Lower leg skin (tissue), 2 donors: ENCODE data around the genes CEP44, GLRA3 and VEGFC.

- PRO-cap, result no peak
- RAMPAGE, long total RNA, 2 experiments, result no peak in any of the 2 experiments
Measured at GRCh38 chr4:169791494-169792209, 33.9 kb upstream of the HPF1 start.

GRCh38 chr4:171044065-171044421 is 769.2 kb upstream of the GALNTL6 start:
- PRO-cap, result no peak
- RAMPAGE, long total RNA, 2 experiments, result no peak in any of the 2 experiments

GRCh38 chr4:173058362-173058650 is 110.3 kb upstream of the GALNT7 start:
- PRO-cap, result no peak
- RAMPAGE, long total RNA, 2 experiments, result no peak in any of the 2 experiments

DNA sequence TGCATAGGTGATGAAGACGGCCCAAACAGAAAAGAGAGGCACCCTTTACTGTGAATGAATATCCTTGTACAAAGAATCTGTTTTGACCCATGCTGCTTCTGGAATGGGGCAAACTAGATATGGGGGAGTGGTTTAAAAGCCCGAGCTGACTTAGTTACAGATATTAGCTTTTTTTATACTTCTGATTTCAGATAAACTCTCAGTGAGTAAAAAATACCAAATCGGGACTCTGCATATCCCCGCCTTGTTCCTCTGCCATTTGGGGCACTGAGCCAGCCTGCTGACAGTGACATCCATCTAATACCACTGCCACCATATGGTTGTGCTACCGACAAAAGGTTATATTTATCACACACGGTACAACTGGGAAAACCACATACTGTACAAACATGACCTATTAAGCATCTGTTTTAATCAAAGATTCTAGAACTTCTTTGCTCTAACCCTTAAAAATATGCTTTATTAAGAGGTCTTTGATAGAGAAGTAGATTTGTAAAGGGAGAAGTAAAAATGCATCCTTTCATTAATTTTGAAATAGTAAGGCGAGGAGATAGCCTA is 78.7 kb downstream of the GALNT7 start:
- PRO-cap, result no peak
- RAMPAGE, long total RNA, 2 experiments, result no peak in any of the 2 experiments

DNA sequence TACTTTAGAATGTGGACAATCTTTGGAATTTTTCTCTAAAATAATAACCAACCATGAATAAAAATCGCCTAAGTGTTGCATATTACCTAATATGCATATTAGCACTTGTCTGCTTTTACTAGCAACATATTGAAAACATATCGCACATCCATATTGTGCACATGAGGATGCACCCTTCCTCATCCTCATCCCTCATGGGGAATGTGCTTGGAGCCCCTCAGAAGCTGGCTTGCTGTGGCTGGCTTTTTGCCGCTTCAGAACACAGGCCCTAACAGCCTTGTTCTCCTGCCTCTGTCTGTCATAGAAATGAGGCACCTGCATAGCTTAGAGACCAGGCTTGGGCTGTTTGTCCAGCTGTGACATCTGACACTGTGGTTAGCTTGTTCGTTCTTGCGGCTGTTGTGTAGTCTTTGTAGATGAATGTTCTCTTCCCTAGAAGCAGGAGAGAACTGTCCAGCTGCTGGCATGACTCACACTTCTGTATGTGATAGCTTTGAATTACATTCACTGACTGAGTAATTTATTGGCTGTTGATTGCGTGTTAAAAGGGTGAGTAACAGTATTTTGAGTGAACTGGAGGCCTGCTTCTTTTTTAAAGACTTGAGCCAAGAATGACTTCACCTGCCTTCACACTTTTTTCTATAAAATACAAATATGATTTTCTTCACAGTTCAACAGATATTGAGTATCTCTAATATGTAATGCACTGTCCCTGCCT is 81.9 kb downstream of the HMGB2 start:
- PRO-cap, result no peak
- RAMPAGE, long total RNA, 2 experiments, result no peak in any of the 2 experiments

DNA sequence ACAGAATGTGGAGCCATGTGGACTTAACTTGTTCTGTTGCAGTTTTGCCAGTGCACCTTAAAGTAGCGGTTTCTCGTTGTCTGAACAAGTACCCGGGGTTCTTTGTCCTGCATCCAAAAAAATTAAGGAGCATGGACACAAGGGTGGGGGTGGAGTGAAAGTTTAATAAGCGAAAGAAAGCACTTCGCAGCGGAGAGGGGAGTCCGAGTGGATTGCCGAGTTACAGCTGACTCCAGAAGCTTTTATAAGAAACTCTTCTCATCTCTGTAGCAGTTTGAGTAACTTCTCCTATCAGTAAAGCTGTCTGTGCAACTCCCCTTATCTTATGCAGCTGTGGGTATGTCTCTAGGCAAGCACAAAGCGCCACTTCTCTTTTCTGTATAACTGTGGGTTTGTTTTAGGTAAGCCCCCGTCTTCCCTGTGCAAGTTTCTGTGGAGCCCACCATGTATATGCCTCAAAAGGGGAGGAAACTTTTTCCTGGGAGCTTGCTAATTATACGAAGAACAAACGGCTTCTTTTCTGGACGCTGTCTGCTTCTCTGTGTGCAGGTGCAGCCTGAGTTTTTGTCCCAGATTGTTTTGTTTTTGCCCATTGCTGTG is 52.2 kb downstream of the HMGB2 start:
- PRO-cap, result no peak
- RAMPAGE, long total RNA, 2 experiments, result no peak in any of the 2 experiments

DNA sequence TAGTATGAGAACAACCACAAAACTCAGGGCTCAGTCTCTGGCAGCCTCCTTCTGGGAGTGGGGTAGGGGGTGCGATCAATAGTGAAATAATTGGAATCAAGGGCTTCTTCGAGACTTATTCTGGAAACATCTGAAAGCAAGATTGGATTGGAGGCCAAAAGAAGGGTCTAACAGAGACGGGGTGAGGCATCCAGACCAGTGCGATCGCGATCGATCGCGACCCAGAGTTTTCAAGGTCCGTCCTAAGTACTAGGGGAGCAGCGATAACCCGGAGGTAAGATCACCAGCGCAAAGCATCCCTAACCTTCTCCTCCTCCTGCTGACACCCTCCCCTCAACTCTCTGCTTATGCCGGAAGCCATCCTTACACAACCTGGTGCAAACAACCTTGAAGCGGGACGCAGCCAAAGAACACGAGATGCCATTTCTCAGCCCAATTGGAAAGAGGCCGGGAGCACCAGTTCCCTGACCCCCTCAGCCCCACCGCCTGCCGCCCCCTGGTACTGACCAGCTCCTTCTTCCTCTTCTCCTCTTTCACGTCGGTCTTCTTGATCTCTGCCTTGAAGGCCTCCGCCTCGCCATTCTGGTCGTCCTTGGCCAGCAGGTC is 1.7 kb downstream of the HAND2 start:
- PRO-cap, result no peak
- RAMPAGE, long total RNA, 2 experiments, result no peak in any of the 2 experiments

DNA sequence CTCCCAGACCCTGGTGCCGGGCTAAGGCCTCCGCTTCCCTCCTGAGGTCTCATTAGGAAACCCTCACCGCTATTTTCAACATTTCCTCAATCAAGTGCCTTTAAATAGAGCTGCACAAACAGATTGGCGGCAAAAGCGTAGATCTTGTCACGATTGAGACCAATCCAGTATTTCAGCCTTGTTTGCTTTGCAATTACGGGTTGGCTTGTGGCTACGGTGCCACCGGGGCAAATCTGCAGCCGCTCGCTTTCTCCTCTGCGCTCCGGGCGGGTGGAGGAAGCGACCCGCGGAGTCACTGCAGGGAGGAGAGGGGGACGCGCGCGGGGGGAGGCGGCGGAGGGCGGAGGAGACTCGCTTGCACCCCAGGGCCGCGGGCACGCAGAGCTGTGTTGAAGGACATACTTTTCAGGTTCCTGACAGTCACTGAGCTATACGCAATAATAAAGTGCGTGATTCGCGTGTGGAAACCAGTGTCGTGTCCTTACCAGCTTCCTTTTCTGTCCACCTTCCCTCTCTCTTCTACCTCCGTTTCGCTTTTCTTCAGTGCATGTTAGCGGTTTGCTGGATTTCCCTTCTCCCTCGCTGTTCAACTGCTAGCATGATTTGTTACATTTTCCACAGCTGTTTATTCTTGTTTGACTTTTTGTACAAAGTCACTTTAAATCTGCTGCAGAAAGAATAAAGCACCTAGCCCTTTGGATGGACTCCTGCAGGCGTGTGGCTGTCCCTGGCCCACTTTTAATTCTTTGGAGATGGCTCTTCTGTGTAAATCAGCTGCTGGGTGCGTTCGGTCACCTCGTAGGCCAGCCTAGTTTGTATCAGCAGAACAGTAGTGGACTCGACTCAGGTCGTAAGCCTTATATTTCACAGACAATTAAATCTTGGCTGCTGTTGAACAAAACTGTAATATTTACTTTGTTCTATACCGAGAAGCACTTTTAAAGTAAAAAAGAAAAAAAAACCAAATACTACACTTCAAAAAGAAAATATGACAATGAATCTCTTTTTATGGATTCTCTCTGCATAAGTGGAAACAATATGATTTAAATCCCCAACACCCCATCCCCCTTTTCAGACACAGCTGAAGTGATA is 8.8 kb upstream of the HAND2 start:
- PRO-cap, result unidirectional peak, minus-strand start at position 268 of the sequence
- RAMPAGE, long total RNA, 2 experiments, result no peak in any of the 2 experiments

DNA sequence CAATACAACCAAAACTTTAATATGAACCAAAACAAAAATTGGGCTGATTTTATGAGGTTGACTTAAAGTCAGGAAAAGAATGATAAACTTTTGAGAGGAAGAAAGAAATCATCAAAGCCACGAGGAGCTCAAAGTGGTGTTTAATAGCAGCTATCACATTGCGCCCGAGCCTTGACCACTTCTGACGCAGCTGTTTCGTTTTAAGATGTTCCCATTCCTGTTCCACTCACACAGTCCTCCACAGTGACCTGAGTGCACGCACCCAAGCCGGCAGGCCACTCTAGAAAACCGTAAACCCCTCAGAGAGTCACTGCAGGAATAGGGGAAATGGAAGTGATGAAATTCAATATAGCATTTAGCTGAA is 17.8 kb upstream of the HAND2 start:
- PRO-cap, result no peak
- RAMPAGE, long total RNA, 2 experiments, result no peak in any of the 2 experiments

- PRO-cap, result no peak
- RAMPAGE, long total RNA, 2 experiments, result no peak in any of the 2 experiments
Measured at GRCh38 chr4:173698685-173699374, 168.8 kb upstream of the HAND2 start.

- PRO-cap, result no peak
- RAMPAGE, long total RNA, 2 experiments, result no peak in any of the 2 experiments
Measured at GRCh38 chr4:173743978-173744280, 213.9 kb upstream of the HAND2 start.

GRCh38 chr4:174154486-174155007 is 128.9 kb downstream of the FBXO8 start:
- PRO-cap, result no peak
- RAMPAGE, long total RNA, 2 experiments, result no peak in any of the 2 experiments

DNA sequence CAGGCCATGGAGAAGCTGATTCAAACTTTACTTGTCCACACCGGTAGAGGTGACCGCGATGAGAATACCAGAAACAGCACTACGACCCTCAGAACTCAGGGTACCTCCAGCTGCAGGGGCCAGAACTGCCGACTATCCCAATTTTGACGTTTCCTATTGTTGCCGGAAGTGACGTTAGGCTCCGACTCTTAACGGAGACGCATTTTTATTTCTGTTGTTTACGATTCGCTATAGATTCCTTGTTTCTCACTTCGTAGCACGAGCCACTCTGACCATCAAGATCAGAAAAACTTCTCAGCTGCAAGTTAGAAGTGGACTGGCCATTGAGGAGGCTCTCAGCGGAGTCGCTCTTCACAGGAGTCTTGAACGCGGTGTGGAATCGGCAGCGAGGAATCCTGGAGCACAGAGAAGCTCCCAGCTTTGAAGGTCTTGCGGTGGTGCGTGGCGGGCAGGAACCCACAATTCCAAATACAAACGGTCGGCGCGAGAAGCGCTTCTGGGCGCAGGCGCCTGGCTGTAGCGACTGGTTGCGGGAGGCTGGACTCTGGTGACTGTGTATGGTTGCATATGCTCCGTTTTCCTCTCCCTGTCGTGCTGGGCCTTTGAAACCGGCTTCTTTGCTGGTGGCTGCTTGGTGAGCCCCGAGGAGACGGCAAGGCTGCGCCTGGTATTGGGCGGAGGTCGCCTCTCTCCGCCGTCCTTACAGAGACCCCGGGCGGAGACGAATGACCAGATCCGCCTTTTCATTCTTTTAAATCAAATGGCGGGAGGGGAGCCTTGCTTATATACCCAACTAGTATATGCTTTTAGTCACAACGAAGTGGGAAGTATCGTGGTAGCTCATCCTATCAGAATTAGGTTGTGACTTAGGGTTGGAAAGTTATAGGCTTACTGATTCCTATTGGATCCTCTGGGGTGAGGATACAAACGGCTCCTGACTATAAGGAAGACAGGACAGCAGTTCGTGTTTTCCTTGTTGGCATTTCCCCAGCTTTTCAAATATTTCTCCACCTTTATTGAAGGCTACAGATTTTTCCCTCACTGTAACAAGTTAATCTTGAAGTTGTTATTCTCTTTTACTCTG is at the start of gene CEP44:
CEP44 (plus strand) TSS at position 405 of the 1,084 bp plus-strand sequence.
- PRO-cap, result bidirectional peak, plus-strand start at position 417 of the sequence, minus-strand start at position 155 of the sequence
- RAMPAGE, long total RNA, 2 experiments, result start-site peak on the plus strand in 2 of 2 experiments, centred at positions 247 to 403 of the sequence, 19 to 53 reads per replicate; start-site peak on the minus strand in 1 of 2 experiments, centred at position 149 of the sequence, 174 reads per replicate

DNA sequence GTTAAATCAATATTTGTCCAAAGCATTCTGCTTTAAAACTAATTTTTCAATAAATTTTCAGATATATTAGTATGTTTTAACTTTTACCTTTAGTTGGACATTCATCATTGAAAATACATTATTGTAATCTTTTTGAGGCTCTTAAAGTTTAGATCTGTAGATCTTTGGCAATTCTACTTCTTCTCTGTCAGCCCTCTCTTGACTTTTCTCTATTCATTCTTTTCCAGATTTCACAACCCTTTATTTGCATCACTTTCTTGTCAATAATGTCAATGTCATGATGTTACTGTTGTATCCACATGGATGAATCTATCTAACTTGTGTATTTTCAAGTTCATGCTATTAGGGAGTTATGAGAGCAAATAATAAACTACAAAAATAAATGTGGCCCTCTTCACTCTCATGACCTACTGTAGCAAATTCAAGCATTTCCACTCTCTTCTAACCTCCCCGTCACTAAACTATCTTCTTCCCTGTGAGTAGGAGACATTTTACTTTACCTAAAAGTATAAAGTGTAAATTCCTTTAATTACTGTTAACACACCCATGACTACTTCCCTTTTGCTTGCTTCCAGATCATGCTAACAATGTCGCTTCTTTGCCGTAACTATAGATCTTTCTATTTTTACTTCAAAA is 23.1 kb upstream of the HPGD start:
- PRO-cap, result no peak
- RAMPAGE, long total RNA, 2 experiments, result no peak in any of the 2 experiments

DNA sequence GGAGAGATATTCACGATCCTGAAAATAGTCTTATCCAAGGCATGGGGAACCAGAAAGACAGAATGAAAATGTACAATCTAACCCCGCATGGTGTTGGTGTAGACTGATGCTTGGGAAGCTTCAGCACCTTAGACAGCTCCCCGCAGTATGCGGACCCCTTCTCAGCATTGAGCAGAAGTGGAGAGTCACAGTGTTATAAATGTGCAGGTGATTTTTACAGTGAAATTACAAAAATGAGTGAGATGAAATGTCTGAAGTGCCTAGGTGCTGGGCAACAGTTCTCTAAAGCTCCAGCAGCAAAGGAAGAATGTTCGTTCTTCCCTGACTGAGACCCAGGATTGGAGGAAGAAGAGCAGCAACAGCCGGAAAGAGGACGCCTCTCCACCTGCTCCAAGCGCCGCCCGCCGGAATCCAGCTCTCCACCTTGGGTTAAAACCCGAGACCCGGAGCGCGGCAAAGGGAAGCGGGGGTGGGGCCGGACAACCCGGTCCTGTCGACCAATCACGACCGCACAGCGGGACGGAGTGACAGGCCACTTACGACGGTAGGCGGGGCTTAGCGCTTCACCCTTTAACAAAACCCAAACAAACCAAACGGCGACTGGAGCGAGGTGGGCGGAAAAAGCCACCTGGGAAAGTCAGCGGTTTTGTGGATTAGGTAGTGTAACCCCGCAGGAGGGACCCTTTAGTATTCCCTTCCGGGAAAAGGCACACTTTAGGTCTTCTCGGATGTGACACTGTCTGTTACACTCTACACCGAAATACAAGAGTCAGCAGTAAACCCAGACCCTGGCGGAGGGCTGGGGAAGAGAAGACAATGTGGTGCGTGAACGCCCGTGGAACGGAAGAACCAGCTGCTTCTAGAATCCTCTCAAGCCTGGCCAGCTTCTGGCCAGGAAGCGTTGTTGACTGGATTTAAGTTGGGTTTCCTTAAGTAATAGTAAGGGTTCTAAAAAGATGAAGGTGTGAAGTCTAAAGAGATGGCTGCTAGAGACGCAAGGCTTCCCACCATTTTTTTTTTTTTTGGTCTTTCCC is at the start of gene GLRA3:
GLRA3 (minus strand) TSS at position 431 of the 1,034 bp plus-strand sequence.
- PRO-cap, result no peak
- RAMPAGE, long total RNA, 2 experiments, result no peak in any of the 2 experiments

GRCh38 chr4:176237306-176237926 is 31.6 kb downstream of the ASB5 start:
- PRO-cap, result no peak
- RAMPAGE, long total RNA, 2 experiments, result no peak in any of the 2 experiments

GRCh38 chr4:176319603-176319794 is 267 bp upstream of the SPCS3 start:
- PRO-cap, result bidirectional peak, plus-strand start at chr4:176319988, minus-strand start at chr4:176319723
- RAMPAGE, long total RNA, 2 experiments, result no peak in any of the 2 experiments

GRCh38 chr4:176492571-176493408 is 173.0 kb downstream of the SPCS3 start:
- PRO-cap, result no peak
- RAMPAGE, long total RNA, 2 experiments, result no peak in any of the 2 experiments

- PRO-cap, result no peak
- RAMPAGE, long total RNA, 2 experiments, result no peak in any of the 2 experiments
Measured at GRCh38 chr4:176788872-176789357, 3.8 kb downstream of the VEGFC start.

GRCh38 chr4:176792684-176793380 is at the start of gene VEGFC:
VEGFC (minus strand) TSS chr4:176792922.
- PRO-cap, result bidirectional peak, plus-strand start at chr4:176792953, minus-strand start at chr4:176792922
- RAMPAGE, long total RNA, 2 experiments, result no peak in any of the 2 experiments